Placental epithelial cell (primary cell): ENCODE measurements around a stretch of chr2.

DNA sequence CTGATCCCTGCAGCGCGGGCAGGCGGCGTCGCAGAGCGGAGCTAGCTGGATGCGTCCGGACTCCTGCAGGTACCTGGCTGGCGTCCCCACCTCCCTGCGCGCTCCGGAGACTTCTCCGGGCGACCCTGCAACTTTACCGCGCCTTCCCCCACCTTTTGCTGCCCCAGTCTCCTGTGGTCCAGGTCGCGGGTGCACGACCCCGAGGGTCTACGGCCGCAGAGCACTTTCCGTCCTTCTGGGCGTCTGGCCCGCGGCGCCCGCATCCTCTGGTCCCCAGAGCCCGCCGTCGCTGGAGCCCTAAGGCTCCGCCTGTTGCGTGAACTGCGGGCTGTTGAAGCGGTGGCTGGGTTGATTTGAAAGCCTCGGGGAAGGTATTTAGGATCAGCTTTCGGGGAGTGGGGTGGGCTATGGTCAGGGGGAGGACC, 283 bp downstream of the KCNS3 start:
- CAGE, long polyA plus RNA: no peak

DNA sequence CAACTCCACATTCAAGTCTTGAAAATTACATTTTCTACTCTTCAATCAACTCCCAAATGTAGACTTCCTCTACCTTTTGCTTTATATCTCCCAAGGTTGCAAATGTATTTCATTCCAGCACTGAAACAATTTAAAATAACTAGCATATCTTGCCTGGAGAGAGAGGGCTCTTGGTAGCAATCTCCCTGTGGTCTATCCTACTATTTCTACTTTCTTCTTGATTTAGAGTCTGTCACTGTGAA, 58.6 kb upstream of the NT5C1B start:
- CAGE, long polyA plus RNA: no peak

DNA sequence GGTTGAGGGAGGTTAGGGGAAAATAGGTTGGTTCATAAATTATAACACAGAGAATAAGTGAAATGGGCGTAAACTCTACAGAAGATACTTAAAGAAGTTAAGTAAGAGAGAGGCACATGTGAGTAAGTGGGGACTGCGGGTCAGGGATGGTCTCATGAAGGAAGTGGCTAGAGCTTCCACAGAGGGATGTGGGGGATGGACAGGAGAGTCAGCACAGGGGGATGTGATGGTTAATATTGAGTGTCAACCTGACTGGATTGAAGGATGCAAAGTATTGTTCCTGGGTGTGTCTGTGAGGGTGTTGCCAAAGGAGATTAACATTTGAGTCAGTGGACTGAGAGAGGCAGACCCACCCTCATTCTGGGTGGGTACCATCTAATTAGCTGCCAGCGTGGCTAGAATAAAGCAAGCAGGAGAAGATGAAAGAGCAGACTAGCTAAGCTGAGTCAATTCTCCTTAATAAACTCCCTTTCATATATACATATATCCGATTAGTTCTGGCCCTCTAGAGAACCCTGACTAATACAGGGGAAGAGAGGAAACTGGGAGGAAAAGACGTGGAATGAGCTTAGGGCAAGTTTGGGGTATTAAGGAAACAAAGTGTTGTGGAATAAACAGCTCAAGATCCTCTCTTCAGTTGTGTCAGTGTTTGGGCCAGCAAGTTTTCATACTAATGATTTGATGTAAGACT, 135.0 kb upstream of the NT5C1B start:
- CAGE, long polyA plus RNA: no peak

- CAGE, long polyA plus RNA: no peak
Measured at GRCh38 chr2:19020870-19021572, 337.4 kb downstream of the OSR1 start.

GRCh38 chr2:19046943-19047516, 311.4 kb downstream of the OSR1 start:
- CAGE, long polyA plus RNA: no peak

GRCh38 chr2:19351810-19352646, 6.4 kb downstream of the OSR1 start:
- CAGE, long polyA plus RNA: no peak

DNA sequence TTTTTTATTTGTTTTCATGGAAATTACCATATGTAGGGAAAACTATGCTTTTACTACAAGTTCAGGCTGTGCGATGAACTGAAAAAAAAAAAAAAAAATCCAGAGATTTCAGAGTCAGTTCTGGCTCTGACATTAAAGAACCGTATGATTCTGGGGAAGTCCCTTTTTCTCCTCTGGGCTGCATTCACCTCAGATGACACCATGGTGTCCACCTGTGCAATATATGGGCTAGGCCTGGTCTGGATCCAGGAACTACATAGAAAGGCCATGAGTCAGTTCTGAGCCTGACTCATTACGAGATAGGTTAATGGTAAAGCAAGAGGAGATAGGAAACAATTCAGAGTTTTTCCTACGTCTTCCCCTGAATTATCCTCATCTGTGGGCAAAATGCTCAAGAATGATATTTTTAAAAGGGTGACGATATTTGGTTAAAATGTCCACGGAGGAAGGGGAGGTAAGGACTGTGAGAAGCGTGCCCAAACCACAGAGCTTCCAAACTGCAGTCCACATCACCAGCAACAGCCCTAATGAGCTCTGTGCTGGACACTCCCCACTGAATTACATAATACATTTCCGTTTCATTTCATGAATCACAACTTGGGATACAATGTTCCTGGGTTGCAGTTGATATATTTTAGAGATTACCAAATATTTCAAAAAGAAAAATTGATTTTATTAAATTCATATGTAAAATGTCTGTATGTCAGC, 180.1 kb upstream of the OSR1 start:
- CAGE, long polyA plus RNA: no peak

- CAGE, long polyA plus RNA: no peak
Measured at GRCh38 chr2:19859934-19860561, 41.7 kb downstream of the TTC32 start.

- CAGE, long polyA plus RNA: no peak
Measured at GRCh38 chr2:19900792-19901828, 673 bp downstream of the TTC32 start.

DNA sequence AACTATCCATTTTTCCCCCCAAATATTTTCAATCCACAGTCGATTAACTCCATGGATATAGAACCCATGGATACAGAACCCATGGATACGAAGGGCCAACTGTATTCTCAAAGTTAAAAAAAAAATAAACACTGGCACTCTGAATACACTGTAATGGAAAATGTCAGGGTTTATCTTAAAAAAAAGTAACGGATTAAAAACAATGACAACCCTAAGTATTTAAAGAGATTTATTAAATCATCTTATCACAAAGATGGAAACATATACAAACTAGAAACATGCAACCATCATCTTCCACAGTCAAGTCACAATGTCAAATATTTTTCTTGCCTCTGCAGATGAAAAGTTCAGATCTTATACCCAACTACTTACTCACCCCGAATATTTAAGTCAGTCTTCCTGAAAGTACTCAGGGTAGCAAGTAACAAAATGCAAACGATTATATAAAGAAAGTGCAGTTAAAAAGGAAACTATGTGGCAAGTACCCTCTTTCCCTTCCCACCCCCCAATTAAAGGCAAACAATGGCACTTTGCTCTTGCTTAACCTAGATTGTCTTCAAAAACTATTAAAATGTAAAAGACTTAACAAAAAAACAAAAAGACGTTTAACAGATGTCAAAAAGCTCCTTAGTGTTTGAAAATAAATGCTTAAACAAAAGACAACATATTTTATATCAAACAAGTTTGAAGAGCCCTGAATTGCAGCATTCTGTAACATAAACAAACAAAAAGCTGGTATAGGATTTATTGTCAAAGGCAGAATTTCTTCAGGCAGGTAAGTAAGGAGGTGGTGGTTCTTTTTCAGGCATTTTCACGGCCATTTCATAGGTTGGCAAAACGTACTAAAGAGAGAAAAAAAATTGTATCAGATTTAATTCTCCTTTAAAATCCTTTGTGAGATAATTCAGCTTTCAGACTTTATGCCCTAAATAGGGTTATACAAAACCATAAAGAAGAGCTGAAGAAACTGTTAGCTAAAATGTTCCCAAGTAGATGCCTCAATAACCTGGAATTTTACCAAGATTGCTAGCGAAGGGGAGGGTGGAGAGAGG, 18.7 kb downstream of the LAPTM4A start:
- CAGE, long polyA plus RNA: no peak

DNA sequence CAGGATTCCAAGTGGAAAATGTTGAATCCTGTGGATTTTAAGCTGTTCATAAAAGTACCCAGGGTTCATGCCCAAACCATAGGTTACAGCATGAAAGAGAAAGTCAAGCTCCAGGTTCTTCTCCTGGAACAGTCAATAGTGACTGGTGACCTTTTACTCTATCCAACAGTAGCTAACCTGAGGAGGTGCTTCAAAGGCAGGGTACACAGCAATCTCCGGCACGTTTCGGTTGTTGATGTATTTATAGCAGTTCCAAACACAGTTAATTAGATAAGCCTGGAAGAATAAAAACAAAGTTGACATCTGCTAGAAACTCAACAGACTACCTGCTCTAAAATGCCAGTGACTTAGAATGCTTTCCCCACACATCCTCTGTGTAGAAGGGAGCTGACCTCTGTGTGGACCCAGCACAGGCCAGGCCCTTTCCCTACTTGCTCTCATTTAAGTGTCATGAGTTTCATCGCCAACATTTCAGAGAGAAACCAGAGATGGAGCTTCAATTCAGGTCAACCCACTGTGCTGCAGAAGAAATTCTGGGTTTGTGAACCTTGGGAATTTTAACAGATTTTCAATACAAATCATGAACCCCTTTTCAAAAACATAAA, 17.2 kb downstream of the LAPTM4A start:
- CAGE, long polyA plus RNA: no peak

- CAGE, long polyA plus RNA: no peak
Measured at GRCh38 chr2:20207872-20208968, 16.7 kb downstream of the SDC1 start.

DNA sequence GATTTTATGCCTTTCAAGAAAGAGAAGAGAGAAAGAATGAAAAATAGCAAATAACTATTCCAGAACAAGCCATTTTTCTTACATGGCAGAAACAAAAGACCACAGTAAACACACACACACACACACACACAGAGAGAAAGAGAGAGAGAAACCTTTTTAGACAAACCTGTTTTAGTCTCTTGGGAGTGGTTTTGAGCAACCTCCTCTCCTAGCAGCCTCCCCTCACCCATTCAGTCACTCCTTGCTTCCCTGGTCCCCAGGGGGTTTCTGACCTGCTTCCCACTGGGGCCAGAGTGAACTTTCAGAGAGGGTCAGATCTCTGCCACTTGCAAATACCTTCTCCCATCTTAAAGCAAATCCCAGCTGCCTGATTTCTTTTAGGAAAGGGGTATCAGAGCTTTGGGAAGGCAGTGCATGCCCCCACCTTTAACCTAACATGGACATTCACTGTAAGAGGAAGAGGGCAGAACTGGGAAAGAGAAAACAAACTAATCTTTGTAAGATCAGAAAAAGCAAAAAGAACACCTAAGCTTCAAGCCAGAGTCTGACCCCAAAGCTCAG, 2.9 kb downstream of the SDC1 start:
- CAGE, long polyA plus RNA: no peak

GRCh38 chr2:20224527-20224956, 388 bp downstream of the SDC1 start:
- CAGE, long polyA plus RNA: no peak

DNA sequence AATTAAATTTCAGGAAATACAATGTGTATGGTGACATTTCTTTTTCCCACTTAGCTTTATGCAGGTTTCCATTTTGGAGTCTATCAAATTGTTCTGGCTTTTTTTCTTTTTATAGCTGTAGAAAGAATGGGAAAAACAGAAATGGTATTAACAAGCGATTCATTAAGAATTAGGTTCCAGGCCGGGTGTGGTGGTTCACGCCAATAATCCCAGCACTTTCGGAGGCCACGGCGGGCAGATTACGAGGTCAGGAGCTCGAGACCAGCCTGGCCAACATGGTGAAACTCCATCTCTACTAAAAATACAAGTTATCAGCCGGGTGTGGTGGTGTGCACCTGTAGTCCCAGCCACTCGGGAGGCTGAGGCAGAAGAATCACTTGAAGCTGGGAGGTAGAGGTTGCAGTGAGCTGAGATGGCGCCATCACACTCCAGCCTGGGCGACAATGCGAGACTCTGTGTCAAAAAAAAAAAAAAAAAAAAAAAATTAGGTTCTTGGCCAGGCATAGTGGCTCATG, 22.8 kb upstream of the SDC1 start:
- CAGE, long polyA plus RNA: no peak

DNA sequence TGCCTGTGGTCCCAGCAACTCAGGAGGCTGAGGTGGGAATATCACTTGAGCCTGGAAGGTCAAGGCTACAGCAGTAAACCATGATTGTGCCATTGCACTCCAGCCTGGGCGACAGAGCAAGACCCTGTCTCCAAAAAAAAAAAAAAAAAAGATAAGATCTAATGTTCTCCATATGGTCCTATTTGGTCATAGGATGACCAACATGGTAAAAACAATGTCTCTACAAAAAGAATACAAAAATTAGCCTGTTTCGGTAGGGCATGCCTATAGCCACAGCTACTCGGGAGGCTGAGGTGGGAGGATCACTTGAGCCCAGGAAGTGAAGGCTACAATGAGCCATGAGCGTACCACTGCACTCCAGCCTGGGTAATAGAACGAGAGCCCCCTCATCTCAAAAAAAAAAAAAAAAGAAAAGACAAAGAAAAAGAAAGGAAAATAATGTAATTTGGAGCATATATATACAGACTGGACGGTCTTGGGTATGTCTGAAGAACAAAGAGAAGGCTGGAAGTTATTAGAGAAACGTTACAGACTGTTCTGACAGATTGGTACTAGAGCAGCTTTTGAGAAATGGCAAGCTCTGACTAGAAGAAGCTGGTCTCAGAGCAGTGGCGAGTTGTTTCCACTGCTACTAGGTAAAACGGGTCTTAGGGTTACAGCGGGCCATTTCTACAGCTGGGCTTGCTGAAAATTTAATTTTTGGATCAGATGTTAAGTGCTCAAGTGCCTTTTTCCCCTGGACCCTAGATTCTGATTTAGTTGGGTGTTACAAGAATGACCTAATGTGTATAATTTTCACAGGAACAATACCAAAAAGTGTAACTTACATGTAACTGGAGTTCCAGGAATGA, 21.4 kb downstream of the PUM2 start:
- CAGE, long polyA plus RNA: no peak

DNA sequence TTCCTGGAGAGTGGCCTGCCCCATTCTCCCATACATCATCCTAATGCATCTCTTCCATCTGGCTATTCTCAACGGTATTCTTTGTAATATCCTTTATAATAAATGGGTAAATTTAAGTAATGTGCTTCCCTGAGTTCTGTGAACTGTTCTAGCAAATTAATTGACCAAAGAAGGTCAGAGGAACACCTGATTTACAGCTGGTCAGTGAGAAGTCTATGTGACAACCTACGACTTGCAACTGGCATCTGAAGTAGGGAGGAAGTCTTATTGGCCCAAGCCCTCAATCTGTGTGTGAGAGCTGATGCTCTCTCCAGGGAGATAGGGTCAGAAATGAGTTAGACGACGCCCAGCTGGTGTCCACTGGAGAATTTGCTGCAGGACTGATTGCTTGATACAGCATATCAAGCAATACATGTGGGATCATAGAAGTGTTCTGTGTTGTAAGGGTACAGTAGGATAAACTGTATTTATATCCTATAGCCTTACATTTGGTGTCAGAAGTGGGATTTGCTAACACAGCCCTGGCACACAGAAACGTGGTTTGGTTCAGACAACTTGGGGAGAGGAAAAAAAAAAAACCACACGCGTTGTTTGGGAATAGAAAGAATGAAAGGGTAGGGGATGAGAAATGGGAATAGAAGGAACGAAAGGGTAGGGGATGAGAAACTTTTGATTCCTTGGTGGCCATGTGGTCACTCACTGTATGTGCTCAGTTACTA, 19.9 kb downstream of the PUM2 start:
- CAGE, long polyA plus RNA: no peak

GRCh38 chr2:20346916-20347675, 3.5 kb downstream of the PUM2 start:
- CAGE, long polyA plus RNA: no peak

DNA sequence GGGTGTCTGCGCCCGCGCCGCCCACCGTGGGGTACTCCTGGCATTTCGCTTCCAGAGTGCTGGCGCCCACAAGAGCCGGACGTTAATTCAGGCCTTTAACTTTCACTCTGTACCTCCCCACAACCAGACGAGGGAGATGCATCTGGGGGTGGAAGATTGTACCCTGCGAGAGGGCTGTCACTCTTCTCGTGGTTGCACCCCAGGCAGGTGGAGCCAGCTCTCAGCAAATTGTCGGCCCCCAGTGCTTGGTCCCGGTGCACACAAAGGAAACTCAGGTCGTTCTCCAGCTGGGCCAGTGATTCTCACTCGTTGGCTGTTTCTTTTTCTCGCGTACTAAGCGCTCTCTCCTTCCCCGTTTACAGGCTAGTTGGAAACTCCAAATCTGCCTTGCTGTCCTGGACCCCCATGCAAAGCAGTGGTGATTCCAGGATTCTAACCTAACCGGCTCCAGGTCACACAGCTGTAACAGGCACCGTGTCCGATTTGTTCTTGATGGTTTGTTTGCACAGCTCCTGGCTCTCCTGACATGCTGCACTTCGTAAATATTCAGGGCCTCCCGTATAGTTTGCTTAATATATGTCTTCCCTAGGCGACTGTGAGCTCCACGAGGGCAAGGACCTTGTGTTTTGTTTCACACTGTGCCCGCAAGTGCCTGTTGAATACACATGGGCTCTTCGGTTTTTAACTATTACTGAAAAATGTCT, 729 bp upstream of the PUM2 start:
- CAGE, long polyA plus RNA: no peak

GRCh38 chr2:20447982-20448900, 1.4 kb downstream of the RHOB start:
- CAGE, long polyA plus RNA: no peak